Sternocleidomastoid (tissue), 1 donor: ENCODE results near the gene SIPA1L2.

DNA sequence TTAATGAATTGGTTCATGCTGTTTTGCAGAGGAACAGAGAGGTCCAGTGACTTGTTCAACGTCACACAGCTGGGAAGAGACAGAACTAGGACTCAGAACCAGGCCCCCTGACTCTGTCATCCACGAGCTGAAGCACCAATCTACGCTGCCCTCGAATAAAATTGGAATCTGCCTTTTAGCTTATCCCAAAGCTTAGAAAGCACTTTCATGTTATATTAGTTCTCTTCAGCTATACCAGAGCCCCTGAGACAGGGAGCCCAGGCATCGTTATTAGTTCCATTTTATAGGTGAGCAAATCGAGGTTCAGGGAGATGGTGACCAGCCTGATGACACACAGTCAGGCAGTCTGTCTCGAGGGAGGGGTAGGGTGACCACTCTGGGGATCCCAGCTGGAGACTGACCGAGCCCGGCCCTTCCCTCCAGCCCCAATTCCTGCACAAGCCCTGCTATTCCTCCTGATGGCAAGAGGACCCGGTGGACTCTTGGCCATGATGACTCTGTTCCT lies 569 bp downstream of the AGT start:
- PRO-cap, result no peak

DNA sequence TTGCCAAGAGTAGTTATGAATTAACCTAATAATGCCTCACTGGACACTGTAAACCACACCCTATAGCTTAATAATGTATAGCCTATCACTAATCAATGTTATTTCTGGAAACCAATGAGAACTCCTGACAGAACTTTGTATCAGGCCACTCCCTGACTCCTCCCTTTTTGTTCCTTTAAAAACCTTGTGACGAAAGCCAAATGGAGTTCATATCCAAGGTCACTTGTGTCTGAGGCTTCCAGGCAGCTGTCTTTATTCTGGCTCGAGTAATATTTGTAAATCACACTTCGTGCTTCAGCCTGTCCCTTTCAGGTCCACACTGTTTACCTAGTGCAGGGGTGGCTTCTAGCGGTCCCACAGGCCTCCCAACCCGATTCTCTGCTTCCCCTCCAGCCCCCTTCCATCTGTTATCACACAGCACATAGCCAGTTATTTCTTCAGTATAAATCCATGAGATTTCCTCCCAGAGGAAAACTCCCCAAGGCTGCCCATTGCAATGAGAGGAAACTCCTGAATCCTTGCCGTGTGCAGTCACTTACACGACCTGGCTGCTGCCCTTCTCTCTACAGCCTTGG lies 16.2 kb upstream of the CAPN9 start:
- PRO-cap, result no peak

GRCh38 chr1:230867719-230868440 lies 441 bp downstream of the C1orf198 start:
- PRO-cap, result unidirectional peak, plus-strand start at chr1:230867904

- PRO-cap, result no peak
Measured at GRCh38 chr1:230869467-230870017, 1.2 kb upstream of the C1orf198 start.

DNA sequence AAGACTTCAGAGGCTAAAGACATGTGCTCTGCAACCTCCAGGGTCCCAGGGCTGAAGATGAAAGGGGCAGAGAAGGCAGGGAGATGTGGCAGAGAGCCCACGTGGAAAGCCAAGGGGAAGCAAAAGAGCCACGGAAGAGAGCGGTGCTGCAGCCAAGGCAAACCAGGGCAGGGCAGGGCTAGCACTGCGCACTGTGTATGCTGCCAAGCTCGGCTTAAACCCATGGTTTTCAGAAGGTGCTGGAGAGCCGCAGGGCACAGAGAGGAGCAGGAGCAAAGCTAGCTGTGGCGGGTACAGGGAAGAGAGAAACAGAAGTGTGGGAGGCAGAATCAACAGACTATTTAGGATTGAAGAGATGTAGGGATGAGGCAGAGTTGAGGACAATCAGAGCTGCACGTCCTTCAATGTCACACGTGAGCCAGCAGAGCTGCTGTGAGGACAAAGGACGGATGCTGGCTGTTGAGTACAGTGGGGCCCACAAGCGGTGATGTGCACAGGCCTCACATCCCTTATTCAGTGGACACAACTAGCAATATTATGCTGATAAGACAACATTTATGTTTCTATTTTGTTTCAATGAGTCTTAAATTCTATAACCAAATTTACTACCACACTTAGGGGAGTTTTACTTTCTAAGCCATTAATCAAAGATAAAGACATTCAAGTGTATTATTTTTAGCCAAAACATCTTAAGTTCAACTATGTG lies 42.0 kb upstream of the C1orf198 start:
- PRO-cap, result no peak

DNA sequence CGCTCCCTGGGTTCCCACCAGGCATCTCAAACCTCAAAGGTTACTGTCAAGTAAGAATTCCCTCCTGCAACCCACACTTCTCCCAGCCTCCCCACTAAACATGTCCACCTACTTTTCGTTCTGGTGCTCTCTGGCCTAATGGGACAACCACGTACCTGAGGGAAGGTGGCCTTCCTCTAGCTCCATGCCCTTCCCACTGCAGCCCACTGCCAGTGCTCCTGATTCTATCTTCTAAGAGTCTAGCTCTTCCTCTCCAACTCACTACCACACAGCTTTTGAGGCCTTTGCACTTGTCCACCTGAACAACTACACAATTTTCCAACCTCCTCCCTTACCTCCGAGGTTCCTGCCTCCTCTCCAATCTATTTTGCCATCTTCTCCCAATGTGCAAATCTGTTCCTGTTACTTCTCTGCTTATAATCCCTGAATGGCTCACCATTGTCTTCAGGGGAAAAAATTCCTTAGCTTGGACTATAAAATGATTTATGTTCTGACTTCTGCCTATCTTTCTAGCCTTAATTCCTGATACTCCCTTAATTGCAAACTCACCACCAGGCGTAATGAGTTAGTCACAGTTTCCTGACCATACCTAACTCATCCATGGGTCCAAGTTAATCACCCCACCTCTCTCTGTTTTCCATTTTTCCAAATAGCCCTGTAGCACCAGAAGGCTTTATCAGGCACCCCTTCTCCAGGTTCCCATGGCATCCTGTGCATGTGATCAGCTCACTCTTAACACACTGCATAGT lies 53.9 kb upstream of the C1orf198 start:
- PRO-cap, result no peak

GRCh38 chr1:230938115-230938947 lies 40.3 kb downstream of the TTC13 start:
- PRO-cap, result no peak

GRCh38 chr1:230958150-230958816 lies 20.4 kb downstream of the TTC13 start:
- PRO-cap, result no peak

DNA sequence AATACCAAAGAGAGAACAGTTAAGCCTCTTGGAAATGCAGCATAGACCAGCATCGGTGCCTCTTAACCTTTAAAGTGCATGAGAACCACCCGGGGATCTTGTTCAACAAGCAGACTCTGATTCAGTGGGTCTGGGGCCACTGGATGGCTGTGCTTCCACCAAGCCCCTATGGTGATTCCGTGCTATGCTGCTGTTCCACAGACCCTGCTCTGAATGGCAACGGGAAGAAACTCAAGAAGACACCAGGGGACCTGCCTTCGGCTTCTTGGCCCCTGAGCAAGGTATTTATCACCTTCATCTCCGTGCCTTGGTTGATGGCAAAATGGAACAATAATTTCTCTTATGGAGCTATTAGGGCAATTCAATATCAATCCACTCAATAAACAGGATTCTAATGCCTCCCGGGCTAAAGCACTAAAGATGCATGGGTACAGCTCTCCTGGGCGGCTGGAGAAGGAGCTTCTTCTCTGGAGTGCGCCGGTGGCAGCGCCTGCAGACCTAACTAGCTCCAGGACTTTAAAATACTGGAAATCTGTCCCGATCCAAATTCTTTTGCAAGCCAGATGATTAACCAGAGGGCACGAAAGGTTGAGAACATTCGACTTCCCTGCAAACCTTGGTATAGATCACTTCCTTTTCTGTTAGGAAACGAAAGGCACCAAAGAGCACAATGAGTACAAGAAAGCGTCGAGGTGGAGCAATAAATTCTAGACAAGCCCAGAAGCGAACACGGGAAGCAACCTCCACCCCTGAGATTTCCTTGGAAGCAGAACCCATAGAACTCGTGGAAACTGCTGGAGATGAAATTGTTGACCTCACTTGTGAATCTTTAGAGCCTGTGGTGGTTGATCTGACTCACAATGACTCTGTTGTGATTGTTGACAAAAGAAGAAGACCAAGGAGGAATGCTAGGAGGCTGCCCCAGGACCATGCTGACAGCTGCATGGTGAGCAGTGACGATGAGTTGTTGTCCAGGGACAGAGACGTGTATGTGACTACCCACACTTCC lies 18.8 kb downstream of the FAM89A start:
- PRO-cap, result no peak

DNA sequence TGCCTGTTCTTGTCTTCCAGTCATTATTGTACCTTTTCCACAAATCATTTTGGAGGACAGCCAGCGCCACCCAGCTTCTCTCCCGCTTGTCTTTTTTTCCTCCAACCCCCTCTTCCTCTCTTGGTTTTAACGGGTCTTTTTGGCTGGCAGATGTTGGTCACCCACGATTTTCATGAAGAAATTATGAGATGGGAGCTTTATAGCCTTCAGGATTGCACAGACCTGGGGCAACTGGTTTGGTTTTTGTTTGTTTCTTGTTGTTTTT lies 896 bp downstream of the GNPAT start:
- PRO-cap, result unidirectional peak, minus-strand start at position 101 of the sequence

DNA sequence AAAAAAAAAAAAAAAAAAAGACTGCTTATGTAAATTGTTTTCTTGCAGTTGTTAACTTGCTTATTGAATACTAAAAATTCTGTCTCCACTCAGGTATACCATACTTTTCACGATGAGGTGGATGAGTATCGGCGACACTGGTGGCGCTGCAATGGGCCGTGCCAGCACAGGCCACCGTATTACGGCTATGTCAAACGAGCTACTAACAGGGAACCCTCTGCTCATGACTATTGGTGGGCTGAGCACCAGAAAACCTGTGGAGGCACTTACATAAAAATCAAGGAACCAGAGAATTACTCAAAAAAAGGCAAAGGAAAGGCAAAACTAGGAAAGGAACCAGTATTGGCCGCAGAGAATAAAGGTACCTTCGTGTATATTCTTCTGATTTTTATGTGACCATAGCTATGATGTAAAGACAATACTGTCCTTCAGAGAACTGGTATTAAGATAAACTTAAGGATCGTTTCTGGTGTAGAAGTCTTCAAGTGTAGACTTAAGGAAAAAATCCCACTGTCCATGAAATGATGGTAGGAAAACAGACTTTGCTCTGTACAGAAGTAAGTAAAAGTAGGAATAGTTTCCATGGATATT lies 13.2 kb downstream of the SPRTN start:
- PRO-cap, result no peak

DNA sequence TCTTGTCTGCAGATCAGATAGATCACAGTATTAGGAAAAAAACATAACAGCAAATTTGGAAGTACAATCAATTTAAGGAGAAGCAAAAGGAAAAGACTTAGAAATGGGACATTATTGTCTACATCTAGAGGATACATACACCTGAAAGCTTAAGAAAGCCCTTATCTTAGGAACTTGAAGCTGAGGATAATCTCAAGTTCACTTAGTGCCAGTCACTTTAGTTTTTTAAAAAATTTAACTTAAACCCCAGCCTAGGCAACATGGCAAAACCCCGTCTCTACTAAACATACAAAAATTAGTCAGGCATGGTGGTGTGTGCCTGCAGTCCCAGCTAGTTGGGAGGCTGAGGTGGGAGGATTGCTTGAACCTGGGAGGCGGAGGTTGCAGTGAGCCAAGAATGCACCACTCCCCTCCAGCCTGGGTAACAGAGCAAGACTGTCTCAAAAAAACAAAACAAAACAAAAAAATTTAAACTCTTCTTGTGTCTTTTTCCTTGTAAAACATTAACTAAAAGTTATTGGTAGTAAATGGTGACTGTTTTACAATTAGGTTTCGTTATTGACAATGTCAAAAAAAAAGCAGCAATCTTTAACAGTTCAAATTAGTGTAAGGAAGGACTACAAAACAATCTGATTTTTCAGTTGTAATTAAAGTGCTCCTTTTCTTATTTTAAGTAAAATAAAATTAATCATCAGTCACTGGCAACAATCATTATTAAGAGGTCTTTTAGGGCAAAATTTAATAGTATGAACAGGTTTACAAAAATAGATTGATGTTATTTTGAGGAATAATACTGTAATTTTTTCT lies 27.3 kb downstream of the SPRTN start:
- PRO-cap, result no peak

GRCh38 chr1:231370039-231370728 lies 32.1 kb downstream of the SPRTN start:
- PRO-cap, result no peak

- PRO-cap, result unidirectional peak, plus-strand start at chr1:231421154; bidirectional peak, plus-strand start at chr1:231421185, minus-strand start at chr1:231421227
Measured at GRCh38 chr1:231420738-231421346, 1.2 kb downstream of the EGLN1 start.

GRCh38 chr1:231850652-231851144 lies 224.1 kb downstream of the DISC1 start:
- PRO-cap, result no peak

- PRO-cap, result no peak
Measured at GRCh38 chr1:232226044-232226672, 403.8 kb downstream of the SIPA1L2 start.

- PRO-cap, result no peak
Measured at GRCh38 chr1:232513826-232514449, 116.0 kb downstream of the SIPA1L2 start.

GRCh38 chr1:232595079-232595872 lies 34.7 kb downstream of the SIPA1L2 start:
- PRO-cap, result no peak

DNA sequence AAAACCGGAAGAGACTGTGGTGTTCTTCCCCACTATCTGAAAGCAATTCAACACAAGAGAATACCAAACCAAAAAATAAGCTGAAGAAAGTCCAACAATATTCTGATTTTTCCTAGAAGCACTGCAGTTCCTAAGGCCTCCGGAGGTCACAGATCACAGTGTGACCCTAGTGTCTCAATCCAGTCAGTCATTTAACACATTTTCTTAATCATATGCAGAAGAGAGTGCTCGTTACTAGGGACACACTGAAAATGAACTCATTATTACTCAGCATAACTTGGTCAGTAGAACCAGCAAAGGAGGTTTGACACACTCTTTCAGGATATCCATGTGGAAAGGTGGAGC lies 5.1 kb downstream of the SIPA1L2 start:
- PRO-cap, result no peak

DNA sequence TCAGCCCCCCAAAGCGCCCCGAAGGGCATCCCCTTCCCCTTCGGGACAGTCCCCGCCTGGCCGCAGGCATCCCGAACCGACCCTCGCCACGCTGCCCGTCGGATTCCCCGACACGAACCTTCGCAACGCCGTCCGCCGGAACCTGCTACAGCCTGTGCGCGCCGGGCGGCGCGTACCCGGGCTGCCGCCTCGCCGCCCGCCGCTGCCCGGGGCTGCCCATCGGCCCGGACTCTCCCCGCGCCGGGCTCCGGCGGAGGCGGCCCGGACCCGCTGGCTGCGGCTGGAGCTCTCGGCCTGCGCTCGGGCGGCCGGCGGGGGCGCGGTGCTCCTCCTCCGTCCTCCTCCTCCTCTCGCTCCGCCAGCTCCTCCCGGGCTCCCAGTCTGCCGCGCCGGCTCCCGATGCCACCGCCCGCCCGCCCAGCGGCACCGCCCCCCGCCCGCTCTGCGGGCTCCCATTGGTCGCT lies at the start of gene SIPA1L2:
SIPA1L2 (minus strand) TSS at position 383 of the 464 bp plus-strand sequence.
- PRO-cap, result bidirectional peak, plus-strand start outside the sequence, minus-strand start at position 376 of the sequence